Sigmoid colon (tissue), 4 donors: ENCODE measurements around a stretch of chr6.

- PRO-cap = no peak
- RAMPAGE, long total RNA, 4 experiments = no peak in any of the 4 experiments
Observed at GRCh38 chr6:35394076-35394408, 51.7 kb downstream of the PPARD start.

GRCh38 chr6:35485370-35485977, 11.4 kb downstream of the TEAD3 start:
- PRO-cap = no peak
- RAMPAGE, long total RNA, 4 experiments = no peak in any of the 4 experiments

GRCh38 chr6:35491315-35491981, 5.4 kb downstream of the TEAD3 start:
- PRO-cap = no peak
- RAMPAGE, long total RNA, 4 experiments = no peak in any of the 4 experiments

- PRO-cap = no peak
- RAMPAGE, long total RNA, 4 experiments = no peak in any of the 4 experiments
Observed at GRCh38 chr6:35574978-35575358, 62.3 kb upstream of the TULP1 start.

DNA sequence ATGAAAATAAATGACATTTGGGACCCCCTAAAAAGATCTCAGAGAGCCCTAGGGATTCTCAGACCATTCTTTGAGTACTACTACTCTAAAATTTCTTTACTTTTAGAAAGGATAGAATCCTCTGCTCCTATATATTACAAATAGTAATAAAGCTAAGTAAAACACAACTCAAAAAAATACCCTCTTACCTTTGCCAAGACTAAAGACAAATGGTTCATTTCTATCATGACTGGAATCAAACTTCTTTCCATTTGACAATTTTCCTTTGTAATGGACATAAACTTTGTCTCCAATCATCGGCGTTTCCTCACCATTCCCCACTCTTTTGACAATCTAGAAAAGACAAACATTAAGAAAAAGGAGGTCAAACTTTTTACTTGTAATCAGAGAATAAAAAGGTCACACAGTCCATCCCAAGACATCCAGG, 51.9 kb downstream of the FKBP5 start:
- PRO-cap = no peak
- RAMPAGE, long total RNA, 4 experiments = no peak in any of the 4 experiments

DNA sequence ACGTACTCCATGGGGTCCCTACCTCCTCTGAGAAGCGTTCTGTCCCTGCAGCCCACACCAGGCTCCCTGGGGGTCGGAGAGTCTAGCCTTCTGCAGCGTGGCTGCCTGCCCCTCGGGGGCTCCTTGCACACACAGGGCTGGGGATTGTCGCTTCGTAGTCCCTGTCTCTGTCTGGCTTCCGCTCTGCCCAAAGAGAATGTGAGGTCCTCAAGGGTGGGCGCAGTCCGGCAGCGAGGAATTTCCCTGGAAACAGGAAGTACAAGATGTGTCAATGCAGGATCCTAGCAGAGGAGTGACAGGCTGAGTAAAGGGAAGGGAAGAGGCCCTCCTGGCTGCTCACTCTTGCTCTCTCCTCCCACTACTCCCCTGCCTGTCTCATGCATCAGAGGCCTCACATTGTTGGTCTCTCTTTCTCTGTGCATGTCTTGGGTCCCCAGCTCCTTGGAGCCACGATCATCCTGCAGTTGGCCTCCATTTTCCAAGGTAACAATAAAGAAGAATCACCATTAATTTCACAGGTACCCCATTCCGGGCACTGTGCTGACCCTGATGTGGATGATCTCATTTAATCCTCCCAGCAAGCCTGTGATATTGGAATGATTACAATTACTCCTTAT, 16.4 kb upstream of the ARMC12 start:
- PRO-cap = no peak
- RAMPAGE, long total RNA, 4 experiments = no peak in any of the 4 experiments

GRCh38 chr6:35869089-35870152, 51.5 kb downstream of the SRPK1 start:
- PRO-cap = no peak
- RAMPAGE, long total RNA, 4 experiments = no peak in any of the 4 experiments

DNA sequence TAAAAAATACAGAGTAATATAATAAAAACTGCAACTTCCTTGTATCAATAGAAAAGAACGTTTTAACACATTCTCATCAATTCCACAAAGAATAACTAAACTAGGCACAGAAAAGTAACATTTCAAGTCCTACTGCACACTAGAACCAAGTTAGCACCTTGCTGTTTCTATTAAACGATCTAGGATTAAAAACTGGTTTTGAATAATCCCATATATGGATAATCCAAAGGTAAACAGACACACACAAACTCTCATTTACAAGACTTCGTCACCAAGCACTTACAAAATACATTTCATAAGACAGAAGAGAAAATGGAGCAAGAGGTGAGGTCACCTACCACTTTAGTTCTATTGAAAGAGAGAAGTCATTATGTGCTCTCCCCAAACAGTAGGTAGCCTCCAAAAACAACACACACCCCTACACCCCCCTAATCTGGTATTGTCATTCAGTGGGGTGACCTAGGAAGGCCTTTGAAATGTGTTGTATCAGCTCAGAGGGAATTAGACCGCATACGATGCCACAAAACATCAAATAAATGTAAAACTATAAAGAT, 1.9 kb downstream of the SRPK1 start:
- PRO-cap = no peak
- RAMPAGE, long total RNA, 4 experiments = no peak in any of the 4 experiments

DNA sequence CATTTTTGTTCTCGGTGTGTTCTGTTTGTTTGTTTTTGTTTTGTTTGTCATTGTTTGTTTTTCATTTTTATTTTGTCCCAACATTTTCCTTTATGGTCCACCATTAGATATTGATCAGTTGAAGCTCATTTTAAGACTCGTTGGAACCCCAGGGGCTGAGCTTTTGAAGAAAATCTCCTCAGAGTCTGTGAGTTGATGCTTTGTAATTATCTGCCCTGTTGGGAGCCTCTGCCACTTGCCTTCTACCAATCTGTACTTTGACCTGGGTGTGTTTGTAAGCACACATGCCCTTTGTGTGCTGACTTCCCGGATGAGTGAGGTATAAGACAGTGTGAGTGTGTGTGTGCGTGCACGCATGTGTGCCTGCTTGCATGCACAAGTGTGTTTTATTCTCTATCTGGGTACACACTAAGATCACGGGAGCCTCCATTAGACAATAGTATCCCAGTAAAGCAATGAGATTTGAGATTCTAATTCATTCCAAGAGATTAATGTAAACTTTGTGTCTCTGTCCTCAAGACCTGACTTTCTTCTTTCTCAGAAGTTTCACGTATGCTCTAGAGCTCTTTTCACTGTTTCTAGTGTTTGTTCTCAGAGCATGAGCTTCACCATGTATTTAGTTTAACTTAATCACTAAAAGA, 34.3 kb upstream of the MAPK13 start:
- PRO-cap = no peak
- RAMPAGE, long total RNA, 4 experiments = no peak in any of the 4 experiments

- PRO-cap = no peak
- RAMPAGE, long total RNA, 4 experiments = no peak in any of the 4 experiments
Observed at GRCh38 chr6:36222907-36223417, 26.4 kb downstream of the BRPF3 start.

- PRO-cap = no peak
- RAMPAGE, long total RNA, 4 experiments = no peak in any of the 4 experiments
Observed at GRCh38 chr6:36244776-36245113, 25.1 kb upstream of the PNPLA1 start.

GRCh38 chr6:36285048-36285744, 15.3 kb downstream of the PNPLA1 start:
- PRO-cap = no peak
- RAMPAGE, long total RNA, 4 experiments = no peak in any of the 4 experiments

DNA sequence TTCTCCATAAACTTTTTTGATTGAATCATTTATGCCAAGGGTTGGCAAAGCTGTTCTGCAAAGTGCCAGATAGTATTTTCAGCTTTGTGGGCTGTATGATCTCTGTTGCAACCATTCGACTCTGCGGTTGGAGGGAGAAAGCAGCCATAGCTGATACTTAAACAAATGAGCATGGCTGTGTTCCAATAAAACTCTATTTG, 6.6 kb upstream of the BNIP5 start:
- PRO-cap = unidirectional peak, plus-strand start at position 114 of the sequence
- RAMPAGE, long total RNA, 4 experiments = no peak in any of the 4 experiments

GRCh38 chr6:36345549-36346318, 9.0 kb upstream of the BNIP5 start:
- PRO-cap = no peak
- RAMPAGE, long total RNA, 4 experiments = no peak in any of the 4 experiments

- PRO-cap = unidirectional peak, plus-strand start at chr6:36358472; bidirectional peak, plus-strand start at chr6:36358925, minus-strand start at chr6:36358731
- RAMPAGE, long total RNA, 4 experiments = no peak in any of the 4 experiments
Observed at GRCh38 chr6:36358210-36359191, 21.8 kb upstream of the BNIP5 start.

- PRO-cap = no peak
- RAMPAGE, long total RNA, 4 experiments = no peak in any of the 4 experiments
Observed at GRCh38 chr6:36368920-36369430, 18.5 kb downstream of the ETV7 start.

- PRO-cap = no peak
- RAMPAGE, long total RNA, 4 experiments = no peak in any of the 4 experiments
Observed at GRCh38 chr6:36523289-36523887, 23.9 kb downstream of the STK38 start.

- PRO-cap = no peak
- RAMPAGE, long total RNA, 4 experiments = start-site peak on the minus strand in 1 of 4 experiments, at chr6:36540074-36540209 at its widest, 41 reads per replicate
Observed at GRCh38 chr6:36539875-36540721, 7.2 kb downstream of the STK38 start.

GRCh38 chr6:36599386-36599841, 5.3 kb downstream of the SRSF3 start:
- PRO-cap = no peak
- RAMPAGE, long total RNA, 4 experiments = no peak in any of the 4 experiments

GRCh38 chr6:36601507-36602839, 7.8 kb downstream of the SRSF3 start:
- PRO-cap = no peak
- RAMPAGE, long total RNA, 4 experiments = no peak in any of the 4 experiments